Choroid plexus epithelial cell (primary cell): ENCODE data around the genes CCDC125, OCLN, BDP1 and FOXD1.

- RRBS = no CpG with 5 or more reads among the region's 5 CpGs
Measured at GRCh38 chr5:68449330-68449825, 233.8 kb downstream of the PIK3R1 start.

- RRBS = no CpG with 5 or more reads among the region's 3 CpGs
Measured at GRCh38 chr5:68683587-68684005, 410.2 kb upstream of the SLC30A5 start.

- RRBS = 3% methylated on average over 19 of the region's 37 CpGs
Measured at GRCh38 chr5:69332488-69333011, at the start of gene CCDC125. Gene CCDC125, minus strand, starts transcription at chr5:69332801.

- RRBS = no CpG with 5 or more reads among the region's 20 CpGs
Measured at GRCh38 chr5:69368592-69369125, 661 bp downstream of the AK6 start.

- RRBS = 1% methylated on average over 33 of the region's 73 CpGs
Measured at GRCh38 chr5:69491816-69492926, at the start of gene OCLN. Gene OCLN, plus strand, starts transcription at chr5:69492790.

DNA sequence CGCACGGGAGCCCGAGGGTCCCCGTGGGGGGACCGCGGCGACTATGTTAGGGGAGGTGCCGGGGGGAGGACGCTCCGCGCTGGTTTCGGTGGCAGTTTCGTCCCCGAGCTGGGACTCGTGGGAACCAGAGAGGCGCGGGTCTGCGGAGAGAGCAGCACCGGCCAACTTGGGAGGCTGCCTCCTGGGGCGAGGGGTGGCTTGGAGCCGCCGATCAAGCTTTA is 247 bp downstream of the OCLN start:
- RRBS = under 1% methylated on average over 9 of the region's 22 CpGs

DNA sequence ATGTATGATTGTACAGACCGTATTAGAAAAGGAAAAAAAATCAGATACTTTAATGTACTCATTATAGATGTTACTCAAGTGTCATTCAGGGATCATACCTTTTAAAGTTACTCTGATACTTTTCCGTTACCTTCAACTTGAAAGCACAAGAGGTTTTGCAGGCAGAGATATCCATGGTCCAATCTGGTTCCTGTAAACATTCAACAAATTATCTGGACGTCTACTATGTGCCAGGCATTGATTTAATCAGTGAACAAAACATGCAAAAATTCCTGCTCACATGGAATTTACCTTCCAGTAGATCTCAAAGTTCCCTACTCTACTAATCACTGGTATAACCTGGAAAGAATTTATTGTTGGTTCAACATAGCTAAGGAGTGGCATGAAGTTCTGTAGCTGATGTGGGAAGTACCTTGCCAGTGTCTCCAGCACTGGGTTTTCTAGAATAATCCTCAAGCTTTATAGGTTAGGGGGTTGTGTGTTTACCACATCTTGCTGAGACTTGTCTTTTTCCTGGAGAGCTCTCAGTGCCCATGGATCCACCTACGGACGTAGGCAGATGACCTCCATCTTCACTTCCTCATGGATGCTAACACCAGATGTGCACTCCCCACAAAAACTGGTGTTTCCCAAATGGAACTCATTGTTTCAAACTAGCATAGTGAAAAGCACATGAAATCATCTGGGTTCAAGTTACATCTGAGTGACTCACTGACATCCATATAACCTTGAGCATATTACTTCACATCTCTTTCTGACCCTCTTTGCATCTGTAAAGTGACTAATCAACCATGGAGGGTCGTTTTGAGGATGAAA is 9.9 kb downstream of the OCLN start:
- RRBS = no CpG with 5 or more reads among the region's 6 CpGs

- RRBS = no CpG with 5 or more reads among the region's 7 CpGs
Measured at GRCh38 chr5:69527153-69527852, 32.7 kb upstream of the GTF2H2C start.

DNA sequence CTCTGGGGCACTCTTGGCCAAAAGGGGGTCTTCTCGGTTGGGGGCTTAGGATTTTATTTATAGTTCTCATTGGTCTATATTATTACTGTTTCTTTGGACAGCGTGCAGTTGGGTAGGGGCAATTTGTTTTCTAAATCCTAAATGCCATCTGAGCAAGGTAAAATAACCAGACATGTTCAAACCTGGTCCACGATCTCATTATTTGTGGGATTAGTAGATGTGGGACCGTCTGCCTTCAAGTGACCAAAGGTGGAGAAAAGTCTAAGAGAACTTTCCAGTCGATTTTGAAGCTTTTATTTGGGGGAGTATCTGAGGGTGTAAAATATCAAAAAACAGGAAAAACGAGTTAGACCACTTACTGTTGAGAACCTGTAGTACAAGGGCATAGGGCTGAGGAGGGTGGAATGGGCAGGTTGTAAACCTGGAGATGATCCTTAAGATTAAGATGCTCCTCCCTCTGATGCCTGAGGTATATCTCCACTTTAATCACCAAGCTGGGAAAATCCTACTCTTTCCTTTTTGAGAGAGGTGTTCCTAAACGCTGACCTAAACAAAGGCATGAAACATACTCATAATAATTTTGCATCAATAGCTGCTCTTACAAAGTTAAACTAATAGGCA is 32.0 kb upstream of the GTF2H2C start:
- RRBS = no CpG with 5 or more reads among the region's 7 CpGs

DNA sequence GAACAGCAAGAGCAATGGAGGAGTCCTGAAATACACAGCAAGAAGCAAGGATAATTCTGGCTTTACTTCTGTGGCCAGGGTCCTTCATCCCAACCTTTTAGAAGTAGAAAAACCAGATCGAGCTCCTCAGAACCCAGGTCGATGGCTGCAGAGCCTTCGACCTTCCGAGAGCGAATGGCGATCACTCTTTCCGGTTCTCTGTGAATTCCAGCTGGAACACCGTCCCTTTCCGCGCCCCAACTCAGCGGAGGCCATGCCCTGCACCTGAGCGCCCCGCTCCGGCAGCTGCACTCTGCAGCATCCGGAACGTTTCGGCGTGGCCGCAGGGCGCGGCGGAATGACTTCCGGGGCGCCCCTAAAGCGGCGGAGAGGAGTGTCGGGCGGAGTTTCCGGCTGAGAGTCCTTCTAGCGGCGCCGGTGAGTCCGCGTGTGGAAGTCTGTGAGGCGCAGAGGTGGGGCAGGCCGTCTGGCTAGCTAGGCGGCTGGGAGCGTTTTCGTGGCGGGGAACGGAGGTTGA is 365.6 kb downstream of the SMN2 start:
- RRBS = no CpG with 5 or more reads among the region's 41 CpGs

DNA sequence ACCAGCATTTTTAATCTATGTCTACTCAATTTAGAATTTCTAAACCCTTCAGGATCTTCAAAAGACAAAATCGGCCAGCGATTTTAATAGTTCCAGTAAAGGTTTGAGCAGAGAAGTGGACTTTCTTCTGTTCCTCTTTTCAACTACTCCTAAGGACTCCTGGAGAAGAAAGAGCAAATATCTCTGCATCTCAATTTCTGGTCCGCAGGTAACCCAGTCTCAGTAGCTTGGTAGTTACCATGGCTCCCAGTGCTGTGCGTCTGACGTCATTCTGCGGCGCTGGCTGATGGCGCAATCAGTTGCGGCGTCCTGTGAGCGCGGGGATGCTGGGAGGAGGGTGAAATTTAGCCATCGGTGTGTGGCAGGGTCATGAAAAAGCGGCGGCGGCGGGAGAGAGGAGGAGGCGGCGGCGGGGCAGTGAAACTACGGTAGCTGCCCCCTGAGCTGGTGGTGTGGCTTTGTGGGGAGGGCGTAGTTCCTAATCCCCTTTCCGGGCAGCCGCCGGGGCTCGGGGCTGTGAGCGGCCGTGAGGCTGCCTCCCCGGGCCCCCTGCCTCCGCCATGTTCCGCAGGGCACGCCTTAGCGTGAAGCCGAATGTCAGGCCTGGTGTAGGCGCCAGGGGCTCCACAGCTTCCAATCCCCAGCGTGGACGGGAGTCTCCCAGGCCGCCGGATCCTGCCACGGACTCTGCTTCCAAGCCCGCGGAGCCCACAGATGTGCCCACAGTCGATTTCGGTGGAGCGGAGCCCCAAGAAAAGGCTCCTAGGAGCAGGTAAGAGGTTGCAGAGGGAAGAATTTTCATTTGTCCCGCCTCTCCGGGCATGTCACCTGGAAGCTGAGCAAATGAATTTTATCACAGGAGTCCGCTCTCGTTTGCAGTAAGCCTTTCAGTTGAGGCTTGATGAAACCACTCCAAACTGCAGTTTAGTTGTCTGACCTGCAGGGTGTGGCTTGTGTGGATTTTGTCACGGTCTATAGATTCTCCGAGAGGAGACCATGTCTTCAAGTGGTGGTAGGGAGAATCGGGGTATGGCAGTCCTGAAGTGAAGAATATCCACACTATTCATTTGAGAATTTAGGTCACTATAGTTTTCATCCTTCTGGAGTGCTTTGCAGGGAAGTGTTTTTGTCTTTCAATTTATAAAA is at the start of gene BDP1:
BDP1 (plus strand) TSS at position 334 of the 1,146 bp plus-strand sequence.
- RRBS = 3% methylated on average over 5 of the region's 52 CpGs

- RRBS = no CpG with 5 or more reads among the region's 13 CpGs
Measured at GRCh38 chr5:71586478-71587051, 575 bp upstream of the MCCC2 start.

- RRBS = no CpG with 5 or more reads among the region's 2 CpGs
Measured at GRCh38 chr5:71589328-71589532, 2.1 kb downstream of the MCCC2 start.

- RRBS = 2% methylated on average over 32 of the region's 58 CpGs
Measured at GRCh38 chr5:72108492-72109212, 1.4 kb downstream of the MAP1B start.

DNA sequence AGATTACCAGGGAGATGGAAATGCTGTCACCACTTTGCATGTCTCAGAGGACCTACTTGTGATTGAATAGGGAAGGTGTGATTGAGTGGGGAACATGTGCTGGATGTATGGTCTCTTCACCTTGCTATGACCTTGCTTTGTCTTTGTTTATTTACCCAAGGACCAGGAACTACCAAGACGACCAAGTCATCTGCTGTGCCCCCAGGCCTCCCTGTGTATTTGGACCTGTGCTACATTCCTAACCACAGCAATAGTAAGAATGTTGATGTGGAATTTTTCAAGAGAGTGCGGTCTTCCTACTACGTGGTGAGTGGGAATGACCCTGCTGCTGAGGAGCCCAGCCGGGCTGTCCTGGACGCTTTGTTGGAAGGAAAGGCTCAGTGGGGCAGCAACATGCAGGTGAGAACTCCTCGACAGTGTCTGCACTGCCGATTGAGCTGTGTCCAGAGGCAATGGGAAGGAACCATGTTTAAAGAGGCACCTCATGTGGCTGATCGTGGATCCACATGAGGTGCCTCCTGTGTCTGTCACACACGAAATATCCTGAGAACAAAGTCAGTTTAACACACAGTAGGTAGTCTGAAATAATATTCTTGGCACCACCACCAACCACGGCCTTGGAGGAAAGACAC is 96.2 kb downstream of the MAP1B start:
- RRBS = no CpG with 5 or more reads among the region's 10 CpGs

DNA sequence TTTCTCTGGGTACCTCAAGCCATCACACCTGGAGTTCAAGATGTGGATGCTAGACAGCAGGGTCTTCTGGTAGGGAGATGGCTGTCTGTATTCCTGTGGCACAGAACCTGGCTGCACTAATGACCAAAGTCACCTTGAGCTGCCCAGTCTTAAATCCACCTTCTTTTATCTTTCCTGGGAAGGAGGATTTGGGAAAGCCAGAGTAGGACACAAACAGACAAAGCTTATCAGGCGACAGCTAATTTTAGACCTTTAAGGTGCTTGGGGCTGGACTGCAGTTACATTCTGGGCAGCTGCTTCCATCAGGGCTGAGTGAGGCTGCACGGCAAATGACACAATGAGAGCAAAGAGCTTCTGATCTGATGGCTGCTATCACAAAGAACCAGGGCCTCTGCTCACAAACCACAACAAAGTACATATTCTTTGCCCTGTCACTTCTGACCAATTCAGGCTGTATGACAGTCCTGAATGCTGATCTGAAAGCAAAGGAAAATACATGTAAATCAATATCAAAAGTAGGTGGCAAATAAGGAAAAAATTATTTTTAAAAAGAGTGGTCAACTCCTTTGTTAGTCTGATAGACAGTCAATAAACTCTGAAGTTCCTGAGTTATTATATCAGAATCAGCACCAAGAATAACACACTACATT is 93.1 kb downstream of the MRPS27 start:
- RRBS = no CpG with 5 or more reads among the region's 2 CpGs

DNA sequence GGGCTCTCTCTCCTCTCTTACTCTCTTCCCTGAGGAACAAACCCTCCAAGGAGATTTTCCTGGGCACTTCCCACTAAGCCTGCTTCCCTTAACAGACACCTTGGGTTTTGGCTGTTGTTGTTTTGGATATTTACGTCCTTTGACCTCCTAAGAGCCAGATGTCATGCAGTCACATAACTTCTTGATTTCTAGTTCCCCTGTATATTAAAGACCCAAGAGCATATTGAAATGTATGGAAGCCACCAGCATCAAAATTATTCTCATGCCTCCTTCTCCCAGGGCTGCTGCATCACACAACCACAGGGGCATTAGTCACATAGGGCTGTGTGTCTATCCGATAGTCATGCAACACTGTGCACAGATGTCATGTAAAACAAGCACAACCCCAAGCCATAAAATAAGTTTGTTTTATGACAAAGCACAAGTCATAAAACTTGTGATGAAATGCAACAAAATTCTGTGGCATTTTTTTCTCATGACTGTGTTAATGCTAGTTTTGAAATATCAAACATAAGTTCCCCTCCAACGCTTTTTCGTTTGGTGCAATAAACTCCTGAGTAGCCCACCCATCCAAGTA is 93.1 kb upstream of the ZNF366 start:
- RRBS = no CpG with 5 or more reads among the region's 4 CpGs

DNA sequence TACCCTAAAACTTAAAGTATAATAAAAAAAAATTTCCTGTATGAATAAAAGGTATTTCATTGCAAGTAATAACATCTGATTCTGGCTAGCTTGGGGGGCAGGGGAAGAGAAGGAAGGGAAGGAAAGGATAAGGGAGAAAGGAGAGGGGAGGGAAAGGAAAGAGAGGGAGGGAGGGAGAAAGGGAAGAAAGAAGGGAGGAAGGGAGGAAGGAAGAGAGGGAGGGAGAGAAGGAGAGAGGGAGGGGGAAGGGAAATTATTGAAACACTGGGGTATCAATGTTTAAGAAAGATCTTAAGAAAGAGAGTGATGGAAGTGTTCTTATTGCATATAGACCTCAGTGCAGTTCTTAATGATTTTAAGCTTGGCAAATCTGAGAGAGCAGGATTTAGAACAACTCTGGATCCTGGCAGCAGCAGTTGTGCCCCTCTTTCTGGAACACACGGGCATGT is 129.9 kb upstream of the ZNF366 start:
- RRBS = no CpG with 5 or more reads among the region's 1 CpG

- RRBS = no CpG with 5 or more reads among the region's 1 CpG
Measured at GRCh38 chr5:73182145-73182695, 9.2 kb downstream of the TMEM174 start.

- RRBS = 1% methylated on average over 26 of the region's 58 CpGs
Measured at GRCh38 chr5:73448435-73449017, at the start of gene FOXD1. Gene FOXD1, minus strand, starts transcription at chr5:73448777.